Bile duct (tissue), 1 donor: ENCODE measurements around a stretch of chr2.

- PRO-cap = no peak
Measured at GRCh38 chr2:234955104-234955784, 3.4 kb downstream of the SH3BP4 start.

DNA sequence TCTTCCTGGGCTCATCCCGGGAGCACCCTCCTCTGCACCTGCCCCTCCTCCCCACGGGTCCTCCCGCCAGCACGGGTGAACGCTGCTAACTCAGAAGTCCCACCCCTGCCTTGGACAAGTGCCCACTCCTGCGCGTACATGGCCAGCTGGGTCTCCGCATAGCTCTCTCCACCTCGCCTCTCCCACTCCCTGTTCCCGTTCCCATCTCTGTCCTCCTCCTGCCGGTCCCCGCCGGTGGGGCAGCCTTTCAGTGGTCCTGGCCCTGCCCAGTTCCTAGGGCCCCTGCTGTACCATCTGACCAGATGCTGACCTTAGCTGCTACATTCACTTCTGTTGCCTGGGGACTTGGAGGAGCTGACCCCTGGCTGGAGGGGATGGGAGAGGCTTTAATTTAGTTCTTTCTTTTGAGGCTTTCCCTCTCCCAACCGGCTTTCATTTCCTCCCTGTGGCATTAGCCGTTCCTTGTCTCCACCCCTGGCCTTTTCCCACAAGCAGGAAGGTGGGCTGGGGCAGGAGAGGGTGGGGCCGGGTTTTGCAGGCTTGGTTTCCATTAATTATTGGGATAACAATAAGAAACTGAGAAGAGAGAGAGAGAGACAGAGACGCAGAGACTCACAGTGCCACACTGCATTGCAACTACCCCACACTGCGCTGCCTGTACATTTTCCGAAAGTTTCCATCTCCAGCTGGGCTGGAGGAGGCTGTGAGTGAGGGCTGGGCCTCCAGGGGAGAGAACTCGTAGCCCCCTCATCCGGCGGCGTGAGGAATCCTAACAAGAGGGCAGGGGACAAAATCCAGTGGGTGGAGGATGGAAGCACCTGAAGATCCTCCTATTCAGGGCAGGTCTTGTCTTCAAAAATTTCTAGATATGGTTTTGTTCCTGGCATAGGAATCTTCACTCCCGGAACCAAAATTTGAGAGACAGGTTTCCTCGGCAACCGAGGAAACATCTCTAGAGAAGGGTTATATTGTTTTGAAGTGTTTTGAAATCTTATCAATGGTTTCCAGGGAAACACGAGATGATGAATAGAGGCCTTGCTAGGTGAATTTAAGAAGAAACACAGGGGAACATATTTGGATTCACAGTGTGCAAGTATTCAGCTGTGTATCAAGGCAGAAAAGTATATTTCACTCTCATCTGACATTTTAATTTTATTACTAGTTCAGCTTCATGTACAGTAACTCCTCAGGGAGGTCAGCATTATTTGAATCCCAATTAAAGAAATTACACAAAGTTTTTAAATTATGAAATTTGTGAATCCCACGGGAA, 136.5 kb downstream of the SH3BP4 start:
- PRO-cap = no peak

GRCh38 chr2:235432588-235433579, 61.0 kb upstream of the AGAP1 start:
- PRO-cap = no peak

GRCh38 chr2:235433806-235434478, 59.9 kb upstream of the AGAP1 start:
- PRO-cap = unidirectional peak, minus-strand start at chr2:235434077

DNA sequence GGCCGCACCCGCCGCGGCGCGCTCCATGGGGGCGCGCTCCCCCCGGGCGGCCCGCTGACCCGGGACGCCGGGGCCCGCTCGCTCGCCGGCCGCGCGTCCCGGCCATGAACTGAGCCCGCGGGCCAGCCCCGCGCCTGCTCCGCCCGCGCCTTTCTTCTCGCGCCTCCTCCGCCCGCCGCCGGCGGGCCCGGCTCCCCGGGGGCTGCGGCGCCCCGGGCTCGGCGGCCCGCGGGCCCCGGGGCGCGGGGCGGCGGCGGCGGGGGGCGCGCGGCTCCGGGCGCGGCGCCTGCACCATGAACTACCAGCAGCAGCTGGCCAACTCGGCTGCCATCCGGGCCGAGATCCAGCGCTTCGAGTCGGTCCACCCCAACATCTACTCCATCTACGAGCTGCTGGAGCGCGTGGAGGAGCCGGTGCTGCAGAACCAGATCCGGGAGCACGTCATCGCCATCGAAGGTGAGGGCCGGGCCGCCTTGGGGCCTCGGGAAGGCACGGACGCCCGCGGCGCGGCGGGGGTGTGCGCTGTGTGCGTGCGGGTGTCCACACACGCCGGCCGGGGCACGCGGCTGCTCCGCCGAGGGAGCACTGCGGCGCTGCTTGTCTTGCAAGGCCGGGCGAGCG, 661 bp downstream of the AGAP1 start:
- PRO-cap = unidirectional peak, minus-strand start at position 106 of the sequence; unidirectional peak, minus-strand start at position 111 of the sequence

DNA sequence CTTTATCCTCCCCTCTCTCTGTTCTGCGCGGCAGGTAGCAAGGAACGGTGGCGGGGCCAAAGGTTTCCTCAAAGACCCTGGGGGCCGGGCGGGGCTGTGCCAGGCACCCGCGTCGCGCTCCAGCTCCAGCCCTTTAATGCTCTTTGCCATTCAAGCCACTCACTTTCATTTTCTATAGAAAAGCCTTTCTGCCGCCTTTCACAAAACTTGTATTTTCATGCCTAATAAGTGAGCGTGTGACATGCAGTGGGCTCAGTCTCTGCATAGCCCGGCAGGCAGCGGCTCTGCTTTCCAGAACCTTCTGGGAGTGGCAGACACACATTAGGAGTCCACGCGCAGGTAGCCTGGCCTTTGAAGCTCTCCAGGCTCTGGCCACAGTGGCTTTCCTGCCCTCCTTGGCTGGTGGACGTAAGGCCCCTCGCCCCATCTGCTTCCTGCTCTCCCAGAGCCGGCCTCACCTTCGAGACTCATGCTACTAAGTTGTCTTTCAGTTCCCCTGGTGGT, 41.7 kb downstream of the AGAP1 start:
- PRO-cap = no peak

DNA sequence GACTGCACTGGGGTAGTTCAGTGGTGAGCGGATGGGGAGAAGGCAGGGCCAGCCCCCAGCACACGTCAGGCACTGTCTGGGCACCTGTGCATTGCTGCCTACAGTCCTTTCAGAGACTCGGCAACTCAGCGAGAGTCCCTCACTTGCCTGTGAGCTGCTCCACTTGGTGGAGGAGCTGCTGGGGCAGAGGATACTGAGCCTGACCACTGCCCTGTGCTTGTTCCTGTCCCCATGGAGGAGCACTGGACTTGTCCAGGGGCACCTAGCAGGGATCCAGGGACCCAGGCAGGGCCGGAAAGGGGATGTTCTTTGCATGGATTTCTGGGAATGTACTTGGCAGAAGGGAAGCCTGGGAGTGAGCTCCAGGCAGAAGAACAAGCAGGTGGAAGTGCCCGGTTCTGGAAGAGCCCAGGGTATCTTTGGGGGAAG, 134.3 kb downstream of the AGAP1 start:
- PRO-cap = no peak

- PRO-cap = no peak
Measured at GRCh38 chr2:235822143-235822606, 328.3 kb downstream of the AGAP1 start.

DNA sequence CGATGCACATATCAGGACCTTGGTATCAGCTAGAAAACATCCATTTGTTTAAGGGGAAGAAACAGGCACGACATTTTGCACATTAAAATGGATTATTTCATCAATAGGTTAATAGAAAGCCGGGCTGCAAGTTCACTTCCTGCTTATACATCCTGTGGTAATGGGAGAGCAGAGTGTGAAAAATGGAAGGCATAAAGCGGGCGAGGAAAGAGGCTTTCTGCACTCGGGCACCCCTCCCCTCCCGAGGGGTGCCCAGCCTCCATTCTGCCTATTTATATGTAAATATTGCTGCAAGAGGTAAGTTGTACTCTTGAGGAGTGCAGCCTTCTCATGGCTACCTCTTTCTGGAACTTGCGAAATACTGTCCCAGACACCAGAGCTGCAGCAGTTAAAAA, 156.1 kb downstream of the GBX2 start:
- PRO-cap = no peak

GRCh38 chr2:236237427-236237887, 26.7 kb downstream of the ASB18 start:
- PRO-cap = no peak

DNA sequence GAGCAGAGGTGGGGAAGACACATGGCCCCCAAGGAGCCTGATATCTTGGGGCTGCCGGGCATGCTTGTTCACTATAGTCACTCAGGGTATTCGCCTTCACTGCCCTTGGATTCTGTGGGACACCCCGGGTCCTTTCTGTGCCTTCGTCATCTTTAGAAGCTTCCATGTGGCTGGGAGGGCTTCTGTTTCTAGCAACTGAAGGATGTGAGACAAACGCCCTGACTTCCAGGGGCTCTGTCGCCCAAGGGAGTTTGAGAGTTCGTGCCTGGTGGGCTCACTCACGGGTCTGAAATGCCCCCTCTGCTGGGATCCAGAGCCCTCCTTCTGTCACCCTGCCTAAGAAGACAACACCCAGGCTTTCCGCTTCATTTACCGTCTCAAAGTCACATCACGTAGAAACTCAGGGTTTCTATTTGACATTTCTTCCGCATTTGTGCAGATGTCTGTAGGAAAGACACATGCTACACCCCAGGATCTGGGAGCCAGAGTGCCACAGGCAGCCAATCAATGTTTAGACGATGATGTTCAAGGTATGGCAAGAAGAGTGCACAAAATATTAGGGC, 24.5 kb upstream of the ACKR3 start:
- PRO-cap = no peak

GRCh38 chr2:236546401-236547271, 23.0 kb upstream of the ACKR3 start:
- PRO-cap = no peak

DNA sequence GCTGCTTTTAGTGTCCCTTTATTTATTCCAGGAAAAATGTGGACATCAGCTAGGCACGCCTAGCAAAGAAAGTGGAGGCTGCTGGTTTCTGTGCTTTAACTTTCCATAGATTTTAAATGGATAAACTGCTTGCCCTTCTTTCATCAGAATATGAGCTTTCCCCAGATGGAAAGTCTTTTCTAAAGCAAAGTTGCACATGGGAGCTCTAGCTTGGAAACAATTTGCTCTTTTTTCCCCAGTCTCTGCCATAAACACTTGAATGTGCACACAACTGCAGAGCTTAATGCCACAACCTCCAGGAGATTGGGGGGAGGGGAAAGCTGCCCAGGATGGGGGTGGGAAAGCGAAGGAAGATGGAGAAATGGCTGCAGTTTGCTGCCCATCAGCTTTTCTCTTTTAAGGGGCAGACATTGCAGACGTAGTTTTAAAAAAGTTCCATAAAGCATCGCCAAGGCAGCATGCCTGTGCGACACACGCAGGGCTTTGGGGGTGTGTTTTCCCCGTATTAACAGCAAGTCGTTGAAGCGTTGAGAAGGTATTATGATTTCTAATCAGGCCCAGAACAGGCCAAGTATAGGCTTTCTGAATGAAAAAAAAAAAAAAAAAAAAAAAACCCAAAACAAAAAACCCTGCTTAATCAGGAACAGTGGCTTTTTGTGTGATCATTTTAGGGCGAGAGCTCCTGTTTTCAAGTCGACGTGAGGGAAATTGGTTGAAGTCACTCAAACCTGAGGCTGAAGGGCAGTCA, 1.6 kb downstream of the ACKR3 start:
- PRO-cap = no peak

- PRO-cap = unidirectional peak, plus-strand start at chr2:236642779; unidirectional peak, plus-strand start at chr2:236642914
Measured at GRCh38 chr2:236642287-236643434, 73.0 kb downstream of the ACKR3 start.

- PRO-cap = no peak
Measured at GRCh38 chr2:236732700-236733123, 163.1 kb downstream of the ACKR3 start.

GRCh38 chr2:236787701-236788335, 218.2 kb downstream of the ACKR3 start:
- PRO-cap = no peak

DNA sequence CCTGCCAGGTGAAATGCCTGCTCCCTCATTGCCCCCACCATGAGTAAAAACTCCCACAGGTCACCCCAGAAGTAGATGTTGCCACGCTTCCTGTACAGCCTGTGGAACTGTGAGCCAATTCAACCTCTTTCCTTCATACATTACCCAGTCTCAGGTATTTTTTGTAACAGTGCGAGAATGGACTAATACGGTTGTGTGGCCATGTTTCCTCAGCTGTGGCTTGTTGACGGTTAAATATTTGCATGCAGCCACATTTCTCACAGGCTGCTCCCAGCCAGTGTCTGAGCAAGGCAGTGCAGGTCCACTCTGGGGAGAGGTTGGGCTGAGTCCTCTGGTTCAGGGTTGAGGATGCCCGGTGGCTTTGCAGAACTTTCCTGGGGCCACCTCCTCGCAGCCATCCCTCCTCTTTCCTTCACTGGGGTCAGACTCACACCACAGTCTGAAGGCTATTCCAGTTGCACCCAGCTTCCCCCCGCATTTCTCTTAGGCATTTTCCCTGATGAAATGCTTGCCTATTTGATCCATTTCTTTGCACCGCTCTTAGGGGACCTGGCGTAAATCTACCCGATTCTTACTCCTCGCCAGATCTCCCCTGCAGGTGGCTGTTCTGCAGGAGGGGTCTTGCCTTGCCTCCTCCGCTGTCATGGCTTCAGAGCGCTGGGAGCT, 27.6 kb upstream of the COPS8 start:
- PRO-cap = no peak

DNA sequence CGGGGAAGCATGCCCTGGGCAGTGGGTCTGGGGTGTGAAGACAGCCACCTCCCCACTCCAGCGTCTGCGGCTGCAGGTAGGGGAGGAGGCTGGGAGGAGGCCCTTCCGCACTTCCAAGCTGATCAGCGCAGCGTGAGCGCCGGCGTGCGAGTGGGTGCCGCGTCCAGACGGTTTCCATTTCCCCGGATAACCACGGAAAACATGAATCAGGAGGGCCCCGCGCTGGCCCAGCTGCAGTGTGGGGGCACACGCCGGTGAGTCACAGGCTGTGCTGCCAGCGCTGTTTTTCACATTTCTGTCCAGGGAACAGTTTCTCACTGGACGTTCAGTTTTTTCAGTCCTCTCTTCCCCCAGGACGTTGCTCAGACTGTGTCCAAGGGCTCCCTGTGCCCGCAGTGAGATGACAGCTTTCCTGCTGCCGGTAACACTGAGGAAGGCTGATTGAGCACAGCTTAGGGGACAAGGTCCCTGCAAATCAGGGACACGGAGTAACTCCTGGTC, 70.8 kb downstream of the COPS8 start:
- PRO-cap = no peak

DNA sequence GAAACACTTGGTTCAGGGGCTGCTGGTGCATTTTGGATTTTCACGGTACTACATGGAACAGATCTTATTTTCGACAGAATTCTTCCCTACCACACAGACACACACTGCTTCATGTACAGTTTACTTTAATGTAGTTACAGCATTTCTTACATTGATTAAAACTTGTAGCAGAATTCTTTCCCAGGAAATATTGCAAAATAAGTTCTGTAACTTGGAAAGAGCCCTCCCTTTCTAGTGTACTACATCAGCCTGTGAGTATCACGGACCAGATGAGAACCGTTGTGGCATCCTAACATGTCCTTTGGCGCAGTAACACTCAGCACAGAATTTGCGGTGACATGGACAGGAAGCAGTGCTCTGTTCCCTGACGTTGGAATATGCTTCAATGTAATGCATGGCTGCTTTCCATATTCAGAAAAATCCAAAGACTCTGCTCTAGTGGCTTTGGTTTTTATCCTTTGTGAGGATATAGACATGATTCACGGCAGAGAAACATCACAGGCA, 122.6 kb downstream of the COPS8 start:
- PRO-cap = no peak

- PRO-cap = no peak
Measured at GRCh38 chr2:237235404-237235807, 149.7 kb downstream of the COPS8 start.